CMK (cell line): ENCODE results near the genes TP53BP1, STRC and SORD.

- RRBS = no CpG with 5 or more reads among the region's 4 CpGs
Observed at GRCh38 chr15:42210546-42211044, 2.5 kb upstream of the VPS39 start.

GRCh38 chr15:42273772-42274637 lies 772 bp upstream of the TMEM87A start:
- RRBS = no CpG with 5 or more reads among the region's 32 CpGs

DNA sequence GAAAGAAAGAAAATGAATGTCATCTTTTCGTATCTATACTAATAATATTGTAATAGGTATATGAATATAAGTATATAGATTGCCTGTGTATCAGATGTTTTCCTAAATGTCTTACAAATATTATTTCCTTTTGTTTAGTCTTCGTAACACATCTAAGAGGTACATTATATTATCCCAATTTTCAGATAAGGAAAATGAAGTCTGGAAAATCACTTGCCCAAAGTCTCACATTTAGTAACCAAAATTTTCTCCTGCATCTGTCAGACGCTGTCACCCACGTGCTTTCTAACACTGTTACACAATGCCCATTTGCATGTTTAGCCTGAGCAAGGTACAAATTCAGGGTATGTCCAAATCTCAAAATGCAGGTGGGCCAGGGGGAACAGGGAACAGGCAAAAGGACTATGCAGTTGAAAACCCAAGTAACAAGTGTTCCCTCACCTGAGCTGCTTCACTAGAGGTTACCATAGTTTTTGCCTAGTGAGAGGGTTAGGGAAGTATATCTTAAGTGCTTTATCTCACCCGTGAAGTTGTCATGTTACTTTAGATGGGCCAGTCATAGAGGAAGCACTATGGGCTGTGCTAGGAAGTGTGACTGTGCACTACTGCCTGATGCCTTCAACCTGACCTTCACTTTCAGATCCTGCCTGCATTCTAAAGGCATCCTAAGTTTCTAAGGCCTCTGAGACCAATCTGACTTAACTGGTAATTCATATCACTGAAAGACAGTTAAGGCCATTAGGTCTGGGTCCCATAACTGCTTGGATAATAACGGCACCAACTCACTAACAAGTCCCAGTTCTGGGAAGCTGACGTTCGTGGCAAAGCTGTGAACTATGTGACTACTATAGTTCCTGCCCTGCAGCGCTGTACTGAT lies 6.0 kb upstream of the TMEM87A start:
- RRBS = no CpG with 5 or more reads among the region's 9 CpGs

DNA sequence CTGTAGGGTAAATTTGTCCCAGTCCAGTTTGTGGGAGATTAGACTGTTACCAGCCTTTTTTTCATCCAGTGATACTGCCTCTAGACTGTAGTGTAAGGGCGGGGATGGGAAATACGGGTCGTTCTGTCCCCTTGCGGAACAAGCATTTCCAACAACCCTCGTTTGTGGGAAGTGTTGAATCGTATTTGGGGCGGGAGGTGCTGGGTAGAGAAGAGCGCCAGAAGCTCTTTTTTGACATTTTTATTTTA lies 476 bp downstream of the HAUS2 start:
- RRBS = no CpG with 5 or more reads among the region's 8 CpGs

GRCh38 chr15:42727505-42728524 lies 9.1 kb downstream of the CDAN1 start:
- RRBS = no CpG with 5 or more reads among the region's 24 CpGs

GRCh38 chr15:42729595-42730120 lies 7.3 kb downstream of the CDAN1 start:
- RRBS = no CpG with 5 or more reads among the region's 7 CpGs

DNA sequence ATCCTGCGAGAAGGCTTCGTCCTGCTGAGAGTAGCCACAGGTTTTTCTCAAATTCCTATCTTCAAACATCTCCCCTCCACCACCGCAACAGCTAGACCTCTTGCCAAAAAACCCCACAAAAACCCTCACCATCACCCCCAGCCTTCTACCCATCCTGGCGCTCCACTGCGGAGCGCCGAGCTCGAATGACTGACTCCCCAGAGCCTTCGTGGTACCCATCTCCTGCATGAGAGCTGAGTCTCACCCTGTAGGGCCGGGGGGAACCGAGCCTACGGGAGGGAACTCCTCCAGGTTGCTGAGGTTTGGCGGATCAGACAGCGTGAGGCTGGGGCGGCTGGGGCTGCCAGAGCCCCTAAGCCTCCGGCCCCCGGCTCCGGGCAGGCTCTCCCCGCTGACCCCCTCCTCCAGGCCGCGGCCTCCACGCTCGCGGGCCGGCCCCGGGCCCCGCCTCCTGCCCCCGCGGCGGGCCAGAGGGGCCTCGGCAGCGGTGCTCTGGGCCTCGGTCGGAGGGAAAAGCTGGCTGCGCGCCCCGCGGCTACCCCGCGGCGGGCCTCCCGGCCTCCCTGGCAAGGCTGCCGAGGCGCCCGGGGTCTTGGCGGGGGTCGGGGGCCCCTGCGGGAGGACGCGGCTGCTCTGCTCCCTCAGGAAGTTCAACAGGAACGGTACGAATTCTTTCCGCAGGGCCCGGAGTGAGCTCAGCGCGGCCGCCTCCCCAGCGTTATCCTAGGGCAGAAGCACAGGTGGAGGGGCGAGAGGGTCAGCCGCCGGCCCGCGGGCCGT lies 680 bp downstream of the CDAN1 start:
- RRBS = 2% methylated on average over 33 of the region's 64 CpGs

DNA sequence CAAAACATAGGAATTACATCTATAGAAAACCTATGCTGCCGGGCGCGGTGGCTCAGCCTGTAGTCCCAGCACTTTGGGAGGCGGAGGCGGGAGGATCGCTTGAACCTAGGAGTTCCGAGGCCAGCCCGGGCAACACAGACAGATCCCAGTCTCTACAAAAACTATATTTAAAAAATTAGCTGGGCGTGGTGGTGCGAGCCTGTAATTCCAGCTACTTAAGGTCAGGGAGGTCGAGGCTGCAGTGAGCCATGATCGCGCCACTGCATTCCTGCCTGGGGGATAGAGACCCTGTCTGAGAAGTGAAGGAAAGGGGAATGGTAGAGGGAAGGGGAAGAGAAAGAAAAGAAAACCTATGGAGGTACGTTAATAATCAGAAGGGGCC lies 492 bp upstream of the TMEM62 start:
- RRBS = 1% methylated on average over 3 of the region's 14 CpGs

DNA sequence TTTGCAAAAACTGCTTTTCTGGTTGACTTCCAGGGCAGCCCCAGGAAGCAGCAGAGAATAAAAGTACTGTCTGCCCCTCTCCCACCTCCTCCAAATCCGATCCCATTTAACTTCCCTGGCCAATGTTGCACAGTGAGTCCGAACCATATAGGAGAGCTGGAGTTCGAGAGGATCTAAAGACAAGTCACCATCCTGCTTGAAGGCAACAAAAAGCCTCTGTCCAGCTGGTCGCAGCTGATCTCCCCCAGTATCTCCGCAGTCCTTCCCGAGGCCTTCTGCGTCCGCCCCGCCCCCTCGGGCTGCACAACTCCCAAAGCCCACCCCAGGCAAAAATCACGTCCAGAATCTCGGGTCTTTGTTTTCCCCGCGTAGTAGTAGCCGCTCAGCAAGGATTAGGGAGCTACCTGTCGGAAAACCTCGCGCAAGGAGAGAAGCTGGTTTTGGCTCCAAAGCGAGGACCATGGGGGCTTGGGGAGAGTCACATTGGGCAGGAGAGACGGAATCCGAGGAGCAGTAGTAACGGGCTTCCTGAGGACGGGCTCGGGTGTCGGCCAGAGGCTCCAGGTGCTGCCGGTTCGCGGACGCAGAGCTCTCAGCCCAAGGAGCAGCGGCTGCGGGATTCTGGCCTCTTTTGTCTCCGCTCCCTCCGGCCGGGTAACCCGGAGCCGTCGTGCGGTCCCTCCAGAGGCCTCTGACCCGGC lies 539 bp downstream of the ZSCAN29 start:
- RRBS = 1% methylated on average over 8 of the region's 39 CpGs

- RRBS = 2% methylated on average over 13 of the region's 55 CpGs
Observed at GRCh38 chr15:43492611-43493642, at the start of gene TP53BP1. TSS of gene TP53BP1 (minus strand) at chr15:43493156.

DNA sequence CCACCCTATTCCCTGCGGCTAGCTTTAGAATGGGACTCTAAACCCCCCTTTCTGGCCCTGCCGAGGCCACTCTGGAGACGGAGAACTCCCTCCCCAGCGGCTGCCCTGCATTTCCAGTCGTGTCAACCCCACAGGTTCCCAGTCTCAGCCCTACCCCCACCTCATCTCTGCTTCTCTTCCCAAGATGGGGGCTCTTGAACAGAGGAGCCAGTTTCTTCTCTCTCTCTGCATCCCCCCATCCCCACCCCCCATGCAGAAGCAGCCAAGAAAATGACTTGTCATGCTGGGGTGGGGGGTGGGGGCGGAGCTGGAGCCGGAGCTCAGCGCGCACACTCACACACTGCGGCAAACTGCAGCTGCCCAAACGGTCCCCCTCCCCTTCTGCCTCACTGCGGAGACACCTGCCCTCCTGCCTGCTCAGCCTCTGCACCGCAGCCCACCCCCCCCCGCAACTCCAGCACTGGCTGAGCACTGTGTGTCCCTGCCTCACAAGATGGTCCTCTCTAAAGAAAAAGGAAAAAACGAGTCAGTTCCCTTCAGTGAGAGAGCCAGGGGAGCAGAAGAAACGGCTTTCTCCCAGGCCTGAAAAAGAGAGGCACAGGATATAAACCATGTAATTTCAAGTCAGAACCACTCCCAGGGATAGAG lies 986 bp downstream of the MAP1A start:
- RRBS = no CpG with 5 or more reads among the region's 16 CpGs

DNA sequence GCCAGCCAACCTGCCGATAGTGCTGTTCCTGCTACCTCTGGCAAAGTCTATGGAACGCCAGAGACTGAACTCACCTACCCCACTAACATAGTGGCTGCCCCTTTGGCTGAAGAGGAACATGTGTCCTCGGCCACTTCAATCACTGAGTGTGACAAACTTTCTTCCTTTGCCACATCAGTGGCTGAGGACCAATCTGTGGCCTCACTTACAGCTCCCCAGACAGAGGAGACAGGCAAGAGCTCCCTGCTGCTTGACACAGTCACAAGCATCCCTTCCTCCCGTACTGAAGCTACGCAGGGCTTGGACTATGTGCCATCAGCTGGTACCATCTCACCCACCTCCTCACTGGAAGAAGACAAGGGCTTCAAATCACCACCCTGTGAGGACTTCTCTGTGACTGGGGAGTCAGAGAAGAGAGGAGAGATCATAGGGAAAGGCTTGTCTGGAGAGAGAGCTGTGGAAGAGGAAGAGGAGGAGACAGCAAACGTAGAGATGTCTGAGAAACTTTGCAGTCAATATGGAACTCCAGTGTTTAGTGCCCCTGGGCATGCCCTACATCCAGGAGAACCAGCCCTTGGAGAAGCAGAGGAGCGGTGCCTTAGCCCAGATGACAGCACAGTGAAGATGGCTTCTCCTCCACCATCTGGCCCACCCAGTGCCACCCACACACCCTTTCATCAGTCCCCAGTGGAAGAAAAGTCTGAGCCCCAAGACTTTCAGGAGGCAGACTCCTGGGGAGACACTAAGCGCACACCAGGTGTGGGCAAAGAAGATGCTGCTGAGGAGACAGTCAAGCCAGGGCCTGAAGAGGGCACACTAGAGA lies 6.6 kb downstream of the MAP1A start:
- RRBS = no CpG with 5 or more reads among the region's 8 CpGs

- RRBS = no CpG with 5 or more reads among the region's 2 CpGs
Observed at GRCh38 chr15:43618743-43618961, at the start of gene STRC. TSS of gene STRC (minus strand) at chr15:43618800.

GRCh38 chr15:43775204-43775839 lies 1.4 kb downstream of the ELL3 start:
- RRBS = no CpG with 5 or more reads among the region's 2 CpGs

DNA sequence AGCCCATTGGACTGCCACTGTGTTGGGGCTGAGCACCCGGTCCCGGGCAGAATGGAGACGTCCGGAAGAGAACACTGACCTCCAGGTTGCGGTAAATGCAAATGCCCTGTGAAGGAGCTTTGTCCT lies 99 bp downstream of the SERINC4 start:
- RRBS = no CpG with 5 or more reads among the region's 5 CpGs

DNA sequence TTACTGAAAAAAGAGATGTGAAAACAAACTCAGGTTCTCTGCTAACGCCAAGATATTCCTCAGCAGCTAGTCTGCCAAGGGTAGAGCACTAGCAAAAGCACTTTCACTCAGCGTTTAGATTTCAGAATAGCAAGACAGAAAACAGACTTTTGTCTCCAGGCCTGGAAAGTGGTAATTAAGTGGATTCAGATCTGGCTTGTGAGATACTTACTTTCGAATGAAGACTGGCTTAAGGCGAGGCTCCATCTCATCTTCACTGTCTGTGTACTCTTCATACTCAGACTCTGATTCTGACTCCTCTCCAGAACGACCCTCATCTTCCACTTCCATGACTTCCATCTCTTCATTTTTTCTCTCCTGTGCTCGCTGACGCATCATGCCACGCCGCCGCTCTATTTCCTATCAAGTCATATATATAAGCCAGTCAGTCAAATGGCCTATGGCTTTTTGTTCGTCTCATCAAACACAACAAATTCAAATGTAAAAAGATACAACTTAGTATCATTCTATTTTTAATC lies 10.1 kb downstream of the MFAP1 start:
- RRBS = no CpG with 5 or more reads among the region's 11 CpGs

GRCh38 chr15:43827814-43828442 lies 1.1 kb downstream of the WDR76 start:
- RRBS = no CpG with 5 or more reads among the region's 8 CpGs

DNA sequence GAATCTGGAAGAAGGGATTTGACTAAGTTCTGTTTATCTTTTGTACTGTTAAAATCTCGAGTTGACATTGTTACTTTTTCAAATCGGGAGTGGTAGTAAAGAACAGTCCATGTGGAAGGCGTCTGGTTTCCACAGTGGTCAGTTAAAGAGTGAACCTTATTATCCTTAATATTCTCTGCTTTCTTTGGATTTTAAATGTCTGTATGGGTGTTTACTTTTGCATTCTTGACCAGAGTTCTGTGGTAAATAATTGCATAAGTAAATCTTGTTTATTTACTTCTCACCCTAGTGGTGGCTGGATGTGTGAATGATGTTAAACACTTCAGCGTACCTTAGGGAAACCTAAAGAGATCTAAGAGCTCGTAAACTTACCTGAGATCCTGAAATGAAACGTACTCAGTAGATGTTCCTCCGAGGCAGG lies 808 bp downstream of the CTDSPL2 start:
- RRBS = no CpG with 5 or more reads among the region's 7 CpGs

DNA sequence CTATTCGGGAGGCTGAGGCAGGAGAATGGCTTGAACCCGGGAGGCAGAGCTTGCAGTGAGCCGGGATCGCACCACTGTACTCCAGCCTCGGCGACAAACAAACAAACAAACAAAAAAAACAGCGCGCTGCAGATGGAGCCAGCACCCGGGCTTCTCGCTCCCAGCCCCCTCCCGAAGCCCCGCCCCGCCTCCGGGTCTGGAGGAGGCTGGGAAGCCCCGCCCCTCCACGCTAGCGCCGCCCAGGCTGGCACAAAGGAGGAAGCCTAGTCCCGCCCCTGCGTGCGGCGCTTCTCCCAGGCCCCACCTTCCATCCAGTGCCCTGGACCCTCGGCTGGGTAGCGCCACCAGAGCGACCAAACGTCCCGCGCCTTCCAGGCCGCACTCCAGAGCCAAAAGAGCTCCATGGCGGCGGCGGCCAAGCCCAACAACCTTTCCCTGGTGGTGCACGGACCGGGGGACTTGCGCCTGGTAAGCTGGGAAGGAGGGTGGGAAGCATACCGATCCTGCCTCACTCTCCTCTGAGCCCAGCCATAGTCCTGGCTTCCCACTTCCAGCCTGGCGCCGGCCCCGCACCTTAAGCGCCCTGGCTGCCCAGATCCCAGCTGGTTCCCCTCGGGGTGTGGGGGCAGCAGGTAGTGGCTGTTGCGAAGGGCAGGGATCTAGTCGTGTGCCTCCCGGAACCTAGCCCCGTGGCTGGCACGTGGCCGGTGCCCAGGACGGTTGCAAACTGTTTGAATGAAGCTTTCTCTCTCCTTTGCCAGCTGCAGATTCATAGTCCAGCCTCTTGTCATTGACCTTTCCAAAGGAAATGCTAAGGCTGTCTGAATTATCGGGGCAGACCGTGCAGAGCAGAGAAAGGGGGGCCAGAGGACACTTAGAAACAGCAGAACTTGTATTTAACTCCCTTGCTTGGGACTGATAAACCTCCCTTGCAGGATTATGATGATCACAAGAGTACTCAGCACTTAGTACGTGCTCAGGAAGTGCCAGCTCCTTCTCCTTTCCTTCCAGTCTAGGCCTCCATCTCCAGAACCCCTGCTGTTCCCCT lies at the start of gene SORD:
Gene SORD (plus strand): TSS at position 314 of the 1,048 bp plus-strand sequence.
- RRBS = 2% methylated on average over 15 of the region's 51 CpGs